PC-3 (cell line): ENCODE results near the genes LARP4 and ATG101.

DNA sequence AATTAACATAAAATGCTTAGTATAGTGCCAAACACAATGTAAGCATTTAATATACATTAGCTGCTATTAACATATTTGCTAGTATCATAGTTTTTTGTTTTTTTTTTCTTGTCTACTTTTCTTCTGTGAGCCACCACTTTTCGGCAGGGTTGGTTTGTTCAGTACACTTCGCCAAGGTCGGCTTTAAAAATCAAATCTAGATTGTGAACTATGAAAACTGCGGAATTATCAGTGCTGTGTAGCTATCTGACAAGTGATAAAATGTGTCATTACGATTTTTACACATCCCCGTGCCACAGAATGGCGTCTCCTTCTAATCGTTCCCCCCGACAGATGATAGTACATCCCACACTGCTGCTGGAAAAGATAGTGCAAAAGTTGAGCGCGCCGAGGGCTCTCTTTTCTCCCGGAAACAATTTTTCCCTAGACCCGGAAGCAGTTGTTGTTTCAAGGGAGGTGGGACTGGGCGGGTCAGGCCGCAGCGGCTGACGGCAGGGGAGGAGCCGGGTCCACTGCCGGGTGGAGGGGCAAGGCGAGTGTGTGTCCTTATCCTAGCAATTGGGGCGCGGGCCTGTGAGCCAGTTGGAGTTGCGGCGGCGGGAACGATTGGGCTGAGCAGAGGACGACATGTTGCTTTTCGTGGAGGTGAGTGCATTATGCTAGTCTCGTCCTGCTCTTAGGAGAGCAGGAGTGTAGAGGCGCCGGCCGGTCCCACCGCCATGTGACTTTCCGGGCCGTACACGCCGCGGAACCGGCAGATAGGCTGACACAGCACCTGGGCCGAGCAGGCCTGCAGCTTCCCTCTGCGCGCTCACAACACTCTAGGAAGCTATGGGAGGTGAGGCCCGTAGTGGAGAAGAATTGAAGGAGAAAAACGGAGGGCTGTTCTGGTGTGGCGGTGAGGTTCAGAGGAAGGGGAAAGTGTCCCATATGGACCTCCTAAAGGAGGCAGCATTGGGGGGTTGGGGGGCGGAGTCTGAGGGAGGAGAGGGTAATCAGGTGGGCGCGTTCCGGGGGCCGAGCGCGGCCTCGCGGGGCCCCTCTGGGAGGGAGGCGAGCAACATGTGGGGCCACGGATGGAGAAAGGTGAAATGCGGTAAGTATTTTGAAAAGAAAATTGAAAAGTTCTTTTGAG, at the start of gene LARP4:
Gene LARP4 (plus strand): TSS at position 502 of the 1,135 bp plus-strand sequence.
- RAMPAGE, long total RNA, result no peak

DNA sequence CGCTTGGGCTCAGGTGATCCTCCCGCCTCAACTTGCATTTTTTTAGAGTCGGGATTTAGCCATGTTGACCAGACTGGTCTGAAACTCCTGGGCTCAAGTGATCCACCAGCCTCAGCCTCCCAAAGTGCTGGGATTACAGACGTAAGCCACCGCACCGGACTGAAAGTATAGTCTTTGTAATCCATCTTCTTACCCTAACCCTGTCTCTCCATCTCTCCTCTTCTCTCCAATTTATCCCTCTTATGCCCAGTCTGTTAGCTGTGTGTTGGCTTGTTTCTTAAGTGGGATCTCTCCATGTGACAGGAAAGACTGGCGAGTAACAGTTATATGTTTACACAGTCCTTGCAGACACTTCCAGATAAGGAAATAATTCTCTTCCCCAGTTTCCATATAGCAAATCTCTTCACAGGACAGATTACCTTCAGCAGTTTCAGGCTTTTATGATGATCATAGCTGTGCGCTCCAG, 16.1 kb upstream of the DIP2B start:
- RAMPAGE, long total RNA, result no peak

DNA sequence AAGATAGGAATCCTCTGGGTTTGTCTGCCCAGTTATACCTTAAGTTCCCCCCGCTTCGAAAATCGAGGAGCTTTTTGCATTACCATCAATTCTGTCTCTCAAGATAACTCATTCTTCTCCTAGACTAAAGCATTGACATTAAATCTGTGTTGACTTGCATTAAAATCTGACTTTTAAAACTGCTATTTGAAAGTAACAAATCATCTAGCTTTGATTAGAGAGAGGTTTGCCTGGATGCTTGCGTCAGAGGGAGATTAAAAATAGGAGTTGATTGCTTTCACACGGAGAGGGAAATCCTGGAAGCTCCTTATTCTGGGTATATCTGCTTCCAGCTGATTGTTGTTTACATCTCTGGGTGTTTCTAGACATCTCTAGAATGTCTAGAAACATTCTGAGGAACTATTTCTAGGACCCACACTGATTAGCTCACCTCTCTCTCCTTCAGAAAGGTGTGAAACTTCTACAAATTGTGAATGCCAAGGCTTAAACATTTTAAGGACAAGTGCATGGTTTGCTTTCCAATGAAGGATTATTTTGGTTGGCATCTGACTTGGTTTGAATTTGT, 2.0 kb downstream of the DIP2B start:
- RAMPAGE, long total RNA, result no peak

DNA sequence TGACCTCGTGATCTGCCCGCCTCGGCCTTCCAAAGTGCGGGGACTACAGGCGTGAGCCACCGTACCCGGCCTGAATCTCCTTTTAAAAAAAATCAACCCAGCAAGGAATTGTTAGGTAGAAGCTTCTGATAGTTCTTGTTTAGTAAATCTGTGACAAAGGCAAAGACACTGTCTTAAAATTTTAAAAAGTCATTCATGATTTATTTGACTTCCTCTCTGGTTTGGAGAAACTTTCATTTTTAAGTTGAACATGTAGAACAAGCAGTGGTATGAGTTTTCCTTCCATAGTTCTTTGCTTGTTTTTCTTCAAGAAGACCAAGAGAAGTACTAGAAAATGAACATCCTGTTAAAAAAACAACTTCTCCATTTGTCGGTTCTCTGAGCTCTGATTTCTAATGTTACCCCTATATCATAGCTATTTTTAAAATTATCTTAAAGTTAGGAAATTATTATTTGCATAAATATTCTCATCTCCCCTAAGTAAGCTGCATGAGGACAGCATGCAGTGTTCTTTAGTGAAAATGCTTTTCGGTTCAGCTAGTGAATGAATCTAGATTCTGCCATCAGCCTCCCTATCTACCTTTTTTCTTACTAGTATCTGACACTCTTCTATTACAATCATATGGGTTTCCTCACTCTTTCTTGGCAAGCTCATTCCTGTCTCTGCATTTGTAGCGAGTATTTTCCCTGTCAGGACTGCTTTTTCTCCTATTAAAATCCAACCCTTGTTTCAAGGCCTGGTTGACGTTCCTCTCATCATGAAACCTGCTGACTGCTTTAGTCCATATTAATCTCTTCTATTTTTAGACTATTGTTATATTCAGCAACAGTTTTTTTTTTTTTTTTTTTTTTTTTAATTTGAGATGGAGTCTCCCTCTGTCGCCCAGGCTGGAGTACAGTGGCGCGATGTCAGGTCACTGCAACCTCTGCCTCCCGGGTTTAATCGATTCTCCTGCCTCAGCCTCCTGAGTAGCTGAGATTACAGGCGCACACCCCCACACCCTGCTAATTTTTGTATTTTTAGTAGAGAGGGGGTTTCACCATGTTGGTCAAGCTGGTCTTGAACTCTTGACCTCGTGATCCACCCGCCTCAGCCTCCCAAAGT, 15.8 kb downstream of the DIP2B start:
- RAMPAGE, long total RNA, result no peak

- RAMPAGE, long total RNA, result no peak
Observed at GRCh38 chr12:50532370-50533255, 27.8 kb downstream of the DIP2B start.

DNA sequence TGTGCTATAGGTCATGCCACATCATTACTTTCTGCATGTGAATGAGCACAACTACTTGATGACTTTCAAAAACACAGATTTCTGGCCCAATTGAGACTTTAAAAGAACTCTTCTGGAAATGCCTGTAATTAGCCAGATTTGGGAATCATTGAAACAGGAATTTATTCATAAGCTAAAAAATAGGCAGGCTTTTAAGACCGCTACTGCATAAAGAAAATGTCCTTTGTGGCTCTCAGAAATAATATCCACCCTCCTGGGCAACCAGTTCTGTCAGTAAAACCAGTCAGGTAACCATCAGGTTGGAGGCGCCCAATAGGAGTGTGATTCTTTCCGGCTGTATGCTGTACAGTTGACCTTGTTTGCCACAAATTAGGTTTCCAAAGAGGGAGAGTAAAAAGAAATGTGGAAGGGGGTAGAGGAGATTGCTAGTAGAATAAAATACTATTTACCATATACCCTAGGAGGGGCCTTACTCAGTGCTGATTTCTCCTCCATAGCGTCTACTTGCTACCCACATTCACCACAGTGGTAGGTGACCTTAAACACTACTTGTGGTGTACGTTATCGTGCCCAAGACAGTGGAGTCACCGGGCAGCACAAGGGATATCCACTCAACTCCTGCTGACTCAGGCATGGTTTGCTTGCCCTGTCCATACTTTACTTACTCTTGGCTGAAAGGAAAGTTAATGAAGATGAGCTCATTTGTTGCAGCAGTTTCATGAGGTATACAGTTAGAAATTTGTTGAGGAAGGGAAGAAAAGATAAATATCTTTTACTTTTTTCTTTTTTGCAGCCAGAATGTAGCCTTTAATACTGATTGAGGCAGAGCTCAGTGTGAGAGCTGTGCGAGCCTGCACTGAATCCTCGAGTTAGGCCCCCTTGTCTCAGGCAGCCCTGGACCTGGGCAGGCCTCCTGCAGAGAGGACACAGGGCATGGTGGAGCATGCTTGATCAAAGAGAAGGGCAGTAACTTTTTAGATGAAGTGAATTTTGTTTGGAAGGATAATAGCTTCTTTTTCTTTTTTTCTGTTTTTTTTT, 76.7 kb downstream of the DIP2B start:
- RAMPAGE, long total RNA, result no peak

GRCh38 chr12:50752269-50752885, 11.5 kb upstream of the ATF1 start:
- RAMPAGE, long total RNA, result no peak

DNA sequence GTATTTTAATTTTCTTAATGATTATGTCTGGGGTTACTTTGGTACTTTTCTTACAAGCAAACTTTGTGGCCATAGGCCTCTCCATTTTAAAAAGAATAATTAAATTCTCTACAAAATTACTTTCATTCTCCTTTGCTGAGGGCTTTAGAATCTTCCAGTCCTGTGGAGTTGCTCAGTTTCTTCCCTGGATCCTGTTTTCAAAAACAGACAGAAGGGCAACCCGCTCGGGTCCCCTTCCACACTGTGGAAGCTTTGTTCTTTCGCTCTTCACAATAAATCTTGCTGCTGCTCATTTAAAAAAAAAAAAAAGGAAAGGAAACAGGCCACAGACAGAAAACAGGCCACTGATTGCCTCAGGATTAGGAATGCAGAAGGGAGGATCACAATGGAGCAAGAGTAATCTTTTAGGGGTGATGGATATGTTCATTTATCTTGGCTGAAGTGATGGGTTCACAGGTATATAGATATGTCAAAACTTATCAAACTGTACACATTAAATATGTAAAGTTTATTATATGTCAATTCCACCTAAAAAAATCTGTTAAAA, 2.0 kb upstream of the METTL7A start:
- RAMPAGE, long total RNA, result no peak

DNA sequence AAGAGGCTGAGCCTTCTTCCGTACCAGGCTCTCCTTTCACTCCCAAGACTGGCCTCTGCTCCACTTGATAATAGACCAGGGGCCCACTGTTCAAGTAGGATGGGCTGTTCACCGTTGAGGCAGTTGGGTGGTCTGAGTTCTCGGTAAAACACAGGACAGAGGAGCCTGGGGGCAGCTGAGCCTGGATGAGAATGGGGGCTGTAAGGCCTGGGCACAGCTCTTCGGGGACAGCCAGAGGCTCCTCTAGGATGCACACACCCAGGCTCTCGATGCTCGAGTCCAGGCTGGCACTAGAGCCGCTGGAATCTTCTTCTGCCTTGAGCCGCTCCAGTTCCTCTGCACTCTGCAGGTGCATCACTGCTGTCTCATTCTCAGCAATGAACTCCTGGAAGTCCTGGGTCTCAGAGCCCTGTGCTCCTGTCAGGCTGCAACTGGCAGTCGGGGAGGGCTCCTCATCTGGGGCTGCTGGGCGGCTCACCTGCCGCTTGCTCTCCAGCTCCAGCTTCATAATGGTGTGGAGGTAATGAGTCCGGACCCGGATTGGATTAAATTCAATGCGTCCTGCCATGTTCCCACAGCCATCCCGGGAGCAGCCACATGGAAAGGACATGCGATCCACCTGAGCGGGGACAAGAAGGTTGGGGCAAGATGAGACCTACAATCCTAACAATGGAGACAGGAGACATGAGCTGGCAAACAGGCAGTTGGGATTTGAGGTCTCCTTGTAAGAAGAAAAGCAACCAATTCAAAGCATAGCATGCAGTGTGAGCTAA, 16.1 kb downstream of the LETMD1 start:
- RAMPAGE, long total RNA, result no peak

DNA sequence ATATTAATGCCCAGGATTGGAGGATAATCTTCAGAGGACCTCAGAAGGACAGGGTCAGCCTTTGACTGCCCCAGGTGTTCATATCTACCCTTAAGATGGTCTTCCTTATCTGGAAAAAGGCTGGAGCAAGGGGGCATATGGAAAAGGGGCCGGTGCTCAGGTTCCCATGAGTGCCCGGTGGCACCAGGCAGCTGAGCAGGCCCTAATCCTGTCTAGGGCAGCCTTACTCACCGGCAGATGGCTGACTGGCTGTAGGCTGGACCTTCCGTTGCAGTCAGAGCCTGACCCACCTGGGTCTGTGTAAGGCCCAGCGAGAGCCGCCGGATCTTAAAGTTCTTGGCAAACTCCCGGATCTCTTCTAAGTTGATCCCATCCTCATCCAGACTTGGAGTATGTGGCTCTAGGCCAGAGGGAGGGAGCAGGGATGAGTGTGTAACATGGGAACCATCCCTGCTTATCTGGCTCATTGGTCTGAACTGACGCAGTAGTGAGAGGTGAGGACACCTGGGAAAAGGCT, 18.5 kb upstream of the TFCP2 start:
- RAMPAGE, long total RNA, result no peak

DNA sequence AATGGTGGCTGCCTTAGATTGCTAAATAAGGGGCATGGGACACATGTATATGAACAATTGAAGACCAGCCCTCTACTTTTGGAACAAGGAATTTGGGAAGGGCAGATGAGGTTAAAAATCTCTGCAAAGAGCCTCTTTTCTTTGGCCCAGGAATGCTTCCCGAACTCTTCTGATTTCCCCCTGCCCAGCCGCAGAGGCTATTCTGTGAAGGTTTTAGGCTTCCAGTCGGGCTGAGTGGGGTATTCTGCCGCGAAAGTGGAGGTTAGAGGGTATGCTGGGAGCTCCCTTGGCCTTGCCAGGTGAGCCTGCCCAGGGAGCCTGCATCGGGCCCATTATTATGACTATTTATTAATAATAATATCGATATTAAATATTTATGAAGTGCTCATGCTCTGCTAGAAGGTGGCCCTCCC, 1.2 kb downstream of the POU6F1 start:
- RAMPAGE, long total RNA, result no peak

GRCh38 chr12:51329656-51330211, 5.8 kb upstream of the BIN2 start:
- RAMPAGE, long total RNA, result no peak

DNA sequence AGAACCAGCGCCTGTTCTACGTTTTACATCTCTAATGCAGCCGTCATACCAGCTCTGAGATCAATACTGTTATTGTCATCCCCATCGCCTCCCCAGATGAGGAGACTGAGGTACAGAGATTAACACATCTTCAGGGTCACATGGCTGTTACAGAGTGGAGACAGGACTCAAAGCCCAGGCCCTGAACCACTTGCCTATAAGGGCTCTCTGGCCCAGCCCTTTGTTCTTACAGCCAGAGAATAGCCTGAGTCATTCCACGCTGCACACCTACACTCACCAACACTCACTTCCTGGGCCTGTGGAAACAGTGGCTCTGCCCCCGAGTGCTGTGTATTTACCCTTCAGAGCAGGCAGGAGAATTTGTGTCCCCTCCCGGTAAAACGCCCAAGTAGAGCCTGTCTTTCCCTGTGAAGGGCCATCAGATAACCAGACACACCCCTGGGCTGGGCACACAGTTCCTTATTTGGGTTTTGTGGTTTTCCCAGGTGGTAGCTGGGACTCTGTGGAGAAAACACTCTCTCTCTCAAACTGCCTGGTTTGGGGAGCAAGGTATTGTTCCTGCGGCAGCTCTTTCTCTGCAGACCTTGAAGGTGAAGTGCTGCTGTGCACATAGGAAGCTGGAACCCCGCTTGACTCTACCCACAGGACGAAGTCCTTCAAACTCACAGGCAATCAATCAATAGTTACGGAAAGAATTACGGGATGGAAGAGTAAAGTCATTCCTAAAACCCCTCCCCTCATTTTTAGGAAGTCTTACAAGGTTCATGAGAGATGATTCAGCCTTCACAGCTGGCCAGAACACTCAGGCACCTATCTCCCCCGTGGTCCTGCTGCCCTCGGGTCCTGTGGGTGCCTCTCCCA, 13.3 kb upstream of the TMDD1 start:
- RAMPAGE, long total RNA, result no peak

DNA sequence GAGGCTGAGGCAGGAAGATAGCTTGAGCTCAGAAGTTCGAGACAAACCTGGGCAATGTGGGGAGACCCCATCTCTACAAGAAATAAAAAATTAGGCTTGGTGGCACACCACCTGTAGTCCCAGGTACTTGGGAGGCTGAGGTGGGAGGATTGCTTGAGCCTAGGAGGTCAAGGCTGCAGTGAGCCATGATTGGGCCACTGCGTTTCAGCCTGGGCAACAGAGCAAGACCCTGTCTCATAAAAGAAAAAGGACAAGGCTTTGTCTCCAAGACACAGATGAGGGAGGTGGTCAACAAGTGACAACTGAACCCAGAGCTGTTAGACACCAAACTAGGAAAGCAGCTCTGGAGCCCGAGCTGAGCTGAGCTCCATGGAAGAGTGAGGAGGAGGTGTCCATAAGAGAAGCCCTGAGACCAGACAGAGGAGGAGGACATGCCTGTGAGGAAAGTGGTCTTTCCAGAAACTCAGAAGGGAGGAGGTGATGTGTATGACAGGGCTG, 14.4 kb upstream of the TAMALIN start:
- RAMPAGE, long total RNA, result no peak

DNA sequence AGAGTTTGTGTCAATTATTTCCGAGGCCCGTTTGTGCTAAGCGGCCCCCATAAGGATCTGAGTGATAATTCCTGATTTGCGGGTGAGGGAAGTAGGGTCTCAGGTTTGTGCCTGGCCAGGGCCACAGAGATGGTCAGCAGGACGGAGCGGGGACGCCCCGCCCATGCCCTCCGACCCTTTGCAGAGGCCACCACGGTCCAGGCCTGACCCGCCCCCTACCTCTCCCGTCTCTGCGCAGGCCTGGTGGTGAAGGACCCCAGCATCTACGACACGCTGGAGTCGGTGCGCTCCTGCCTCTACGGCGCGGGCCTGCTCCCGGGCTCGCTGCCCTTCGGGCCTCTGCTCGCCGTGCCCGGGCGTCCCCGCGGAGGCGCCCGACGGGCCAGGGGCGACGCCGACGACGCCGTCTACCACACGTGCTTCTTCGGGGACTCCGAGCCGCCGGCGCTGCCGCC, 7.7 kb downstream of the TAMALIN start:
- RAMPAGE, long total RNA, result no peak

DNA sequence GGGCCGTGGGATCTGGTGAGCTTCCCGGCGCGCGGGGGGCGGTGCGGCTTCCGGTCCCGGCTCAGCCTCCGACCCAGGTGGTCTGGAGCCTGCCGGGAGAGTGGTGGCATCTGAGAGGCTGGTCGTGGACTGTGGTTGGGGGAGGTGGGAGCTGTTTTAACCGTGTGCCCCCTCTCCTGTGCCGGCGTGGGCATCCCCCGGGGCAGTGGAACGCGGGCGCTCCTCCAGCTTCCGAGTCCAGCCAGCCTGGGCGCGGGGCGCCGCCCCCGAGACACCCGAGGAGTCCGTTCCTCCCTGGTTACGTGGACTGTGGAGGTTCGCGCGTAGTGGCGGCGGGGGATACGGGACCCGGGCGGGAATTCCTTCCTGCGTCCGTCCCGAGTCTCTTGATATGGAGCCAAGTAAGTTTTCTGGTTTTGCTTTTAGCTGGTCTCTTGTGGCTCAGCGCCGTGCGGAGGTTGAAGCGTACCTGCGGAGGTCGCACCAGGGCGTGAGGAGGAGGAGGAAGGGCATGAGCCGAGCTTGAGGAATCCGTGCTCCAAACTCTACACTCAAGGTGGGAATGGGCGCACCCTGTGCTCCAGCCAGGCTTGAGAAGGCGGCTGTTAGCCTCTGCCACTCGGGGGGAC, at the start of gene ATG101:
Gene ATG101 (plus strand): TSS at position 51 of the 629 bp plus-strand sequence.
- RAMPAGE, long total RNA, result no peak

- RAMPAGE, long total RNA, result no peak
Observed at GRCh38 chr12:52073525-52074511, 4.0 kb downstream of the ATG101 start.

DNA sequence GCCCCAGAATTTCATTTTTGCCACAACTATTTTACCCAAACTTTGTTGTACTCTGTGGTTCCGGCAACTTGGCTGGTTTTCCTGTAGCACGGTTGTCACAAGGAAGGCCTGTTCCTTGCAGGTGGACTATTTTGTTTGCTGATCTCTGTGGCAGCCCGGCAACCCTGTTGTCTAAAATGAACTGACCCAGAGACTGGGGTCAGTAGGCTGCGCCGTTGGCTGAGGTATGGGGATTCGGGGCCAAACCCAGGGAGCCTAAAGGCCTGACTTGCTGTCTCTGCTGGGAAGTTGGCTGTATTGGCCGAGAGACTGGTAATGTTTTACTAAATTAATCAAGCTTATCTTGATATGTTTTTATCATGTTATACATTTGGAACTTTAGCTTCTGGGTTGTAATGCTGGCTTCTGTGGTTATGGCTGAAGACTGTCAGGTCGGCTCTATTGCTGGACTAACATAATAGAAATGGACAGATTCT, 13.9 kb downstream of the SMIM41 start:
- RAMPAGE, long total RNA, result no peak

DNA sequence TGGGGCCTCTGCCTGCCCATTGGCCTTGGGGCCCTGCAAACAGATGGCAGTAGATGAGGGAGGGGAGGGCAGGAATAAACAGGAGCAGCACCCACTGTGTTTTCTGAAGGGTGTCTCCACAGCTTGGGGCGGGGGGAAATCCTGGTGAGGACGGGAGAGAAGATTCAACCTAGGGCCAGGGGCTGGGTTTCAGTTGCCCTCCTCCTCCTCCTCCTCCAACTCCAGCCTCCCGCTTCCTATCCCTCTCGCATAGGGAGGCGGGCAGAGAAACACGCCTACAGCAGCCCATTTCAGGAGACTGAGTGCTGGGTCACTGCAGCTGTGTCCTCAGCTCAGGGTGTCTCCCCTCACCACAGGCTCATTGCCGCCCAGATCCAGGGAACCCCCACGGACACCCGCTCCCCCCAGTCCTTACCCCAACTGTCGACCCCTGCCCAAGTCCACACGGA, 9.0 kb upstream of the KRT80 start:
- RAMPAGE, long total RNA, result no peak

DNA sequence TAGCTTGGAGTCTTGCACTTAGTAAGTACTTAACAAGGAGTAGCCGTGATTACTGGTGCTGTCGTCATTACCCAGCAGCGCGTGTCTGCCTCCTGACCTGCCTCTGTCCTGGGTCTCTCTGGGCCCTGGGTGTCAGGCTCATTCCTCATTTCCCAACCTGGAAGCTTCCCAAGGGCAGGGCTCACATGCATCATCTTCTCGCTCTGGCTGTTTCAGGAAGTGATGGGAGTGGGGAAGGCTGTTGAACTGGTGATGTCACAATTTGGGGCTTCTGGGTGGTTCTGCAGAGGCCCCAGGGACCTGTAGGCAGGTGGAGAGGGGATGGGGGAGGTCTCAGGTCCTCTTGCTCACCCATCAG, 18.8 kb upstream of the KRT80 start:
- RAMPAGE, long total RNA, result no peak